Pulmonary artery (tissue), 1 donor: ENCODE measurements around the gene EXOSC6.

- PRO-cap = no peak
Observed at GRCh38 chr16:69383799-69384866, 1.7 kb downstream of the TERF2 start.

DNA sequence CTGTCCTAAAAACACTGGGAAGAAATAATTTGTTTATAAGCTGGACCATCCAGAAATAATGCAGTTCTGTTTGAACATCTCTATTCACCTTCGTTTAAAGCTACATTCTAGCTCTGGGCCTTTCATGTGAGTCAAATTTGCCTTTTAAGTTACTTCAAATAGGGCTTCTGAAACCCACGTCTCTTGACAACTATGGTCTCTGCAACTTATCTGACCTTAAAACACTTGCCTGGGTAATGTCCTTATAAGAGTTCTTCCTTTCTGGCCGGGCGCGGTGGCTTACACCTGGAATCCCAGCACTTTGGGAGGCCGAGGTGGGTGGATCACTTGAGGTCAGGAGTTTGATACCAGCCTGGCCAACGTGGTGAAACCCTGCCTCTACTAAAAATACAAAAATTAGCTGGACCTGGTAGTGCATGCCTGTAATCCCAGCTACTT is 44.4 kb downstream of the CYB5B start:
- PRO-cap = no peak

- PRO-cap = no peak
Observed at GRCh38 chr16:69530552-69531176, 35.1 kb upstream of the NFAT5 start.

GRCh38 chr16:69703023-69704007 is 23.0 kb downstream of the NQO1 start:
- PRO-cap = no peak

GRCh38 chr16:69820664-69821629 is 58.8 kb downstream of the WWP2 start:
- PRO-cap = no peak

GRCh38 chr16:69933020-69933295 is 18.2 kb upstream of the CLEC18A start:
- PRO-cap = no peak

DNA sequence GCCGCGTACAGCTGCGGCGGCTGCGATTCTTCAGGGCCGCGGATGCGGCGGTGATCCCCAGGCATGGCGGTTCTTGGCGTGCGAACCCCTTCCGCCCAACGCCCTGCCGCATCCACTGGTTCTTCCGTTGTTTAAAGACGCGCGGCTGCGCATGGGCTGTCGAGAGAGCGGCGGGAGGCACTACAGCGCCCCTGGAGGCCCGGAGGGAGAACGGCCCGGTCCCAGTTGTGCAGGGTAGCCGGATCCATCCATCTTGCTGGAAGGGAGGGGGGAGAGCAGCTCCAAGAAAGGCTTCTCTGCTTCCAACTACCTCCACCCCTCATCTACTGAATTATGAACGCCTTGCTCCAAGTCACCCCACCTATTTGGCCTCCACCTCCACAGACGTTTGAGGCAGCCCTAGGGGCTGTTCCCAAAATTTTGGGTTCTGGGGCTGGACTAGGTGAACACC is at the start of gene EXOSC6:
Gene EXOSC6, minus strand, starts transcription at position 105 of the 451 bp plus-strand sequence.
- PRO-cap = unidirectional peak, minus-strand start at position 105 of the sequence

DNA sequence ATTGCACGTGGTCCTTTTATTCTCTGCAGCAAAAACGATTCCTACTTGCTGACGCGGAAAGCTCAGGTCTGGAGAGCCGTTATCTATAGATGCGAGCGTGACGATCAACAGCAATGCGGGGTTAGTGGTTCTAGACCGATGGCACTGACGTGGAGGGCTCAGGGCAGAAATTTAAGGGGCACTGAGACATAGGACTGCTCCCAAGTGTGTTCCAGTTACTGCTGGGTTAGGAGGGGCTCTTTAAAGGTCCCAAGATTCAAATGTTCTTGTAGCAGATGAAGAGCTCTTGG is 596 bp upstream of the EXOSC6 start:
- PRO-cap = no peak

- PRO-cap = no peak
Observed at GRCh38 chr16:70347067-70347748, 505 bp downstream of the DDX19A start.

- PRO-cap = no peak
Observed at GRCh38 chr16:70396485-70397036, 42.3 kb downstream of the ST3GAL2 start.

GRCh38 chr16:70398832-70399554 is 39.9 kb downstream of the ST3GAL2 start:
- PRO-cap = no peak

- PRO-cap = no peak
Observed at GRCh38 chr16:70408983-70409349, 29.9 kb downstream of the ST3GAL2 start.

DNA sequence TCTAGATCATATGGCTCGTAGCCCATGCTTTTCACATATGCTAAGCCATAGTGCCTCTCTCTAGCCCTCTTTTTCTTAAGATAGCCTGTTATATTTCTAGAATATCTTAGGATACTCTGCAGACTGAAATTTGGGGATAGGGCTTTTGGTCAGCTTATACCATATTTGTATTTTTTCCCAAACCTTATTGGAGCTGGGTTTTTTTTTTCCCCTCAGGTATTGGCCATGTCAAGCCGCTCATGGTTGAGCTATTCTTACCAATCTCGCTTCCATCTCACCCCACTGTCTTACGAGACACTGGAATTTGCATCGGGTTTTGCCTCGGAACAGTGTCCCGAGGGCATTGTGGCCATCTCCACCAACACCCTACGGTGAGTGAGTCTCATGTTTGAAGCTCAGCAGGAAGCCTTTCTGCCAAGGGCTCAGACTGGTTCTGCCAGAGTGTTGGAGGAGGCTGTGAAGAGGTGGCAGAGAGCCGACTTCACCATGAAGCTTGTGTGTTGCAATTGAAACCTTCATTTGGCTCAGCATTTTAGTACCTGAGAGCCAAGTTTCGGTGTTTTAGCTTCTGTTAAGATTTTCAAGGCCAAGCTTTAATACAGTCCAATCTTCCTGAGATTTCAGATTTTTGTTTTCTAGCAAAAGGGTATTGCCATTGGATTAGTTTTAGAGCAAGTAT is 37.9 kb downstream of the SF3B3 start:
- PRO-cap = no peak

GRCh38 chr16:70564916-70565620 is 41.5 kb downstream of the SF3B3 start:
- PRO-cap = no peak

DNA sequence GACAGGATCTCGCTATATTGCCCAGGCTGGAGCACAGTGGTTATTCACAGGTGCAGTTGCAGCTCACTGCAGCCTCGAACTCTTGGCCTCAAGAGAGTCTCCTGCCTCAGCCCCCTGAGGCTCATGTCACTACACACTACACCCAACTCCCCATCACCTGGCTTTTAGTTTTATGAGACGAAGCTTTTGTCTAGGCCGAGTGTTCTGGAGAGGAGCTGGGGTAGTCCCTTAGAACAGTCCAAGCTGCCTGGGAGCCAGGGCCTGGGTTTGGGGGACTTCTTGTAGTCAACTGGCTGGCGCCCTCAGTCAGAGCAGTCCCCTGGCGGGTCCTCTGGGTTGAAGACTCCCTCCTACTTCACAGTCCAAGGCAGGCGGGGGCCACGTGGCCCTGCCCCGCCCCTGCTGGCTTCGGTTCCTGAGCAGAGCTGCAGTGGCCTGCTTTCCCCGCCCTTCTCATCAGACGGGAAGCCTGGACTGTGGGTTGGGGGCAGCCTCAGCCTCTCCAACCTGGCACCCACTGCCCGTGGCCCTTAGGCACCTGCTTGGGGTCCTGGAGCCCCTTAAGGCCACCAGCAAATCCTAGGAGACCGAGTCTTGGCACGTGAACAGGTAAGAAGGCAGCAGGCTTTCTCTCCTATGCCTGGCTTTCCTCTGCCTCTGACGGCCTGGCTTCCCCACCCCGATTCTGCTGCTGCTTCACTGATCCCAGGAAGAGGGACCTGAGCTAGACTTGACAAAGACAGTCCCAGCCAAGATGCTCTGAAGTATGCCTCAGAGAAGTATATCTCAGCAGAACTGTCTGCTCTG is 56.0 kb downstream of the SF3B3 start:
- PRO-cap = bidirectional peak, plus-strand start at position 459 of the sequence, minus-strand start at position 338 of the sequence

GRCh38 chr16:70673851-70674653 is 11.8 kb downstream of the MTSS2 start:
- PRO-cap = no peak

DNA sequence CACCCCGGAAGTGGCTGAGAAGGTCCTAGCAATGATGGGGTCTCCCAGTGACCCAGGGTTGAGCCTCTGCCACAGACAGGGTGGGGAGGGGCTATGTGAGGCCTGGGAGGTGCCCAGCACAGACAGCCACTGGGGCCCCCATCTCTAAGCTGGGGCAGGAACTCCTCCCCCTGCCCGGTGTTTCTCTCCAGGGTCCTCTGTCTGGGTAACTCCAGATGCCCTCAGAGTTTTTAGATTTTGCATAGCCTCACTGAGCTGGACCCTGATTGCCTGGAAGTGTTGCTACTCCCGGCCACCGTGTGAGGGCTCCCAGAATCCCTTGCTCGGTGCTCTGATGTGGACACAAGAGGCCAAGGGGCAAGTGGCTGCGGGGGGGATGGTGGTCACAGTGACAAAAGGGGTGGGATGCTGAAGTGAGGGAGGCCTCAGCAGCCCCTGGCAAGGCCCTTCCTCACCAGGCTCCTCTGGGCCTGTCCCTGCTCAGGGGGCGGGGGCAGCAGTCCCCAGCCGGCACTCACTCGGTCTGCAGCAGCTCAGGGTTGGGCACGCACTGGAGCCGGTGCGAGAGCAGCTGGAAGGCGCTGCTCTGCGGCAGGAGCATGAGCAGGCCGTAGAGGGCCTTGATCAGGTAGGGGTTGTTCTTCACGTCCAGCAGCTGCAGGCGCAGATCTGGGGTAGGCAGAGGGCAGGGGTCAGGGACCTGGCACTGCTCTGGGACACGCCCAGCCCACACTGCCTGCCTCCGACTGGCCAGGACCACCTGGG is 6.6 kb upstream of the MTSS2 start:
- PRO-cap = no peak

- PRO-cap = no peak
Observed at GRCh38 chr16:70709592-70710059, 23.8 kb upstream of the MTSS2 start.

- PRO-cap = no peak
Observed at GRCh38 chr16:70724620-70725766, 39.1 kb upstream of the MTSS2 start.

DNA sequence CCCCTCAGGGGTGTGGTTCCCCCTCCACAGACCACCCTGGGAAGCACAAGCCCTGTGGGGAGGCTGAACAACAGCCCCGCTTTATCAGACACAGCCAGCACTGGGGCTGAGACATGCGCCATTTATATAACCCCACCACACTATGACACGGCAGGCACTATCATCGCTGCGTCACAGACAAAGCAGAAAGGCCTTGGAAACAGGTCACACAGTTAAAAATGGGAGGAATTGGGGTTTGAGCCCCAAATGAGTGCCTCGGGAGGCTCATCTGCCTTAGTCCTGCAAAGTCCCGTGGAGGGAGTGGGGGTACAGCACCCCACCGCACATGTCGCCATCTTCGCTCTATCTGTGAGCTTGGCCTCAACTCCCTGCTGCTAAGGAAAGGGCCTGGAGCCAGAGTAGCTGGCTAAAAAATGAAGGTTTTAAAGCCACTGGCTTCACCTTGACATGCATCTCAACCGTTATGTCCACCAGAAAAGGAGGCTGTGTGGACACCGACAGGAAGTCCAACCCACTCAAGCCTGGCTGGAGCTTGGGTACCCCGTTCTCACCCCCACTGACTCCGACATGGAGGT is 40.6 kb upstream of the MTSS2 start:
- PRO-cap = no peak